Peripheral blood mononuclear cell (primary cell): ENCODE data around the genes CYP4F11, CIB3 and AP1M1.

GRCh38 chr19:15452217-15453247, 2.8 kb upstream of the WIZ start:
- PRO-cap, 8 experiments = no peak in any of the 8 experiments

- PRO-cap, 8 experiments = no peak in any of the 8 experiments
These were observed 25.5 kb upstream of the OR10H2 start for GRCh38 chr19:15701970-15703026.

GRCh38 chr19:15760198-15760517, 22.4 kb downstream of the OR10H3 start:
- PRO-cap, 8 experiments = no peak in any of the 8 experiments

GRCh38 chr19:15933816-15935340, at the start of gene CYP4F11:
Gene CYP4F11 (minus strand): TSS chr19:15934529.
- PRO-cap, 8 experiments = no peak in any of the 8 experiments

GRCh38 chr19:16075391-16075743, 928 bp upstream of the TPM4 start:
- PRO-cap, 8 experiments = no peak in any of the 8 experiments

DNA sequence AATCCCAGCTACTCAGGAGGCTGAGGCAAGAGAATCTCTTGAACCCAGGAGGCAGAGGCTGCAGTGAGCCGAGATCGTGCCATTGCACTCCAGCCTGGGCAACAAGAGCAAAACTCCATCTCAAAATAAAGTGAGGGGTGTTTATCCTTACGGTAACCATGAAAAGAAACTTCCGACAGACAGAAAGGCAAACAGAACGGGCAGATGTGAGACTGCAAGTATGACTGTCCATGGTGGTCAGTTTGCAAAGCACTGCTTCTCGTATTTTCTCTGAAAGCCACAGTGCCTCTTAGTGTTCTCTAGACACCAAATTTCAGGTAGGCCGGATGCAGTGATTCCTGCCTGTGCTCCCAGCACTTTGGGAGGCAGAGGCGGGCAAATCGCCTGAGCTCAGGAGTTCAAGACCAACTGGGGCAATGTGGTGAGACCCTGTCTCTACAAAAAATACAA, 6.1 kb downstream of the TPM4 start:
- PRO-cap, 8 experiments = peak in 1 of 8 experiments; most common plus-strand start position 312 of the sequence (in 1)

DNA sequence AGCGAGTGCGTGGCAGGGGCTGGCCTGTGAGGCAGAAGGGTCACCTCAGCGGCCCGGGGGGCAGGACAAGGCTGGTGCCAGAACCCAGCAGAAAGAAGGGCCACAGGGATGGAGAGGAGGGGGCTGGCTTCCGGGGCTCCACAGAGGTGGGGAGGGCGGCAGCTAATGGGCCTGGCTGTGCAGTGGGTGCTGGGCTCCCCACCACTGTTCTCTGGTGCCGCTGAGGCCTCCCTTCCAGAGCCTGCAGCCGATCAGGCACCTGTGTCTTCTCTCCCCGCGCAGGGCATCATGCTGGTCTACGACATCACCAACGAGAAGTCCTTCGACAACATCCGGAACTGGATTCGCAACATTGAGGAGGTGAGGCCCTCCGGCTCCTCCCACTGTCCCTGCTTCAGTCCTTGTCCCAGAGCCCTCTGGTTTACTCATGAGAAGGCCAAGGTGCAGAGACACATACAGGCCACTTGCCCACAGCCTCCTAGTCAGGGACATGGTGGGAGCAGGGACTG, 13.6 kb downstream of the RAB8A start:
- PRO-cap, 8 experiments = no peak in any of the 8 experiments

- PRO-cap, 8 experiments = peak in 1 of 8 experiments; most common plus-strand start chr19:16161305 (in 1)
These were observed 12.3 kb downstream of the CIB3 start for GRCh38 chr19:16160806-16161555.

- PRO-cap, 8 experiments = no peak in any of the 8 experiments
These were observed at the start of gene CIB3 for GRCh38 chr19:16173457-16173951. Gene CIB3 (minus strand): TSS chr19:16173525.

DNA sequence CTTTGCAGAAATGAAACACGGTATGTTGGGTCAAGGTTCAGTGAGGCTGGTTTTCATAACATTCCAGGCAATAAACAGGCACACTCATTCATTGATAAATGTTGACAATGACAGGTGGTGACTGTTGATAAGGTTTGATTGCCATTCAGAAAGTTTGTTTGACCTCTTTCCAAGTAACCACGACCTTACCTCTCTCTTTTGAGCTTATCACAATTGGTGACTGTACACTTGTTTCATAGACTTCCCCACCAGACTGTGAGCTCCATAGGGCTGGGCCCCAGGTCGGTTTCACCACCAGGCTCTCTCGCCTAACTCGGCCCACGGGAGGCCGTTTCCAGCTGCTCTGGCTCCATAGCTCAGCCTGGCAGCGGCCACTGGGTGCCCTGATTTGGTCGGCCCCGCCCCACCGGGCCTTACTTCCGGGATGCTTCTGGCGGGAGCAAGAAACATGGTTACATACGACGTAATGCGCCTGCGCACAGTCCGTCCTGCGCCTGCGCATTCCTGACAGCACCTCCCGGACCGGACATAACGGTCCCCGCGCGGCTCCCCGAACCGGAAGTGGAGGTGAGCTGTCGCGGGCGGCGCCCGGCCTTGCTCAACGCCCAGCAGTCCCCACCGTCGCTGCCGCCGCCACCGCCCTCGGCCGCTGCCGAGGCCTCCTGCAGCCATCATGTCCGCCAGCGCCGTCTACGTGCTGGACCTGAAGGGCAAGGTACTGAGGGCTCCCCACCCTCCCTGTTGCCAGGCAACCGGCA, at the start of gene AP1M1:
TSS of gene AP1M1 (plus strand) at position 558 of the 758 bp plus-strand sequence.
- PRO-cap, 8 experiments = peak in 8 of 8 experiments; most common plus-strand start position 558 of the sequence (in 8); most common minus-strand start position 692 of the sequence (in 4)

DNA sequence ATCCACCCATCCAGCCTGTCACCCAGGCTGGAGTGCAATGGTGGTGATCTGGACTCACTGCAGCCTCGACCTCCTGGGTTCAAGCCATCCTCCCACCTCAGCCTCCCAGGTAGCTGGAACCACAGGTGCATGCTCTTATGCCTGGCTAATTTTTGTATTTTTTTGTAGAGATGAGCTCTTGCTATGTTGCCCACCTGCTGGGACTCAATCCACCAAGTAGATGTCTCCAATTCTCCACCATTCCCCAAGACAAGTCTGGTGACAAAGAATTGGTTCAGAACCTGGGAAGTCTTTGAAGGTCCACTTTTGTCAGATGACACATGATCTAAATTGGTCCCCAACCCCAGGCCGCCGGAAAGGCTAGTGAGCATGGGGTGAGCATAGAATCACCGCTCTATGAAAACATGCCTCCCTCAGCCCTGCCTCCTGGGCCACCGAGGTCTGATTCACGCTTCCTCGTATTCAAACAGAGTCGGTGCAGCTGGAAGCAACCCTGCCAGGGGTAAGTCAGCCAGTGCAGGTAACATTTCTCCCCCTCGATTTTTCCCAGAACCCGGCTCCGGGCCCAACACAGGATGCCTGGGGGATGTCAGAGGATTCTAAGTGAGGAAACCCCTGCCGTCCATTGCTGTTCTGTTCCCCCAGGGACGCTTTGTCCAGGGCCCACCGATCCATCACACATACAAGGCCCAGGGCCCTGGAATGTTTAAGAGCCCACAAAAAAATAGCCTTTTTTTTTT, 34.0 kb upstream of the KLF2 start:
- PRO-cap, 8 experiments = no peak in any of the 8 experiments

DNA sequence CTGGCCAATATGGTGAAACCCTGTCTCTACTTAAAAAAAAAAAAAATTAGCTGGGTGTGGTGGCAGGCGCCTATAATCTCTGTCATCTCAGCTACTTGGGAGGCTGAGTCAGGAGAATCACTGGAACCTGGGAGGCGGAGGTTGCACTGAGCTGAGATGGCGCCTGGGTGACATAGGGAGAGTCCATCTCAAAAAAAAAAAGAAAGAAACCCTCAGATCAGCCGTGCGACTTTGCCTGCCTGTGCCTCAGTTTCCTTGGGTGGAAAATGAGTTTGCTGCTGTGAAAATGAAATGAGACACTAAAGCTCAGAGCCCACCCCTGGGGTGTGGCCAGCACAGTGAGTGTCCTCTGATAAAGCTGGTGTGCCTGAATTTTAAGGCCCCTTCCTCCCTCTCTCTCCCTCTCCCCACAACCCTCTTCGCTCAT, 6.5 kb downstream of the KLF2 start:
- PRO-cap, 8 experiments = peak in 3 of 8 experiments; most common plus-strand start position 343 of the sequence (in 2); most common minus-strand start position 245 of the sequence (in 1)

DNA sequence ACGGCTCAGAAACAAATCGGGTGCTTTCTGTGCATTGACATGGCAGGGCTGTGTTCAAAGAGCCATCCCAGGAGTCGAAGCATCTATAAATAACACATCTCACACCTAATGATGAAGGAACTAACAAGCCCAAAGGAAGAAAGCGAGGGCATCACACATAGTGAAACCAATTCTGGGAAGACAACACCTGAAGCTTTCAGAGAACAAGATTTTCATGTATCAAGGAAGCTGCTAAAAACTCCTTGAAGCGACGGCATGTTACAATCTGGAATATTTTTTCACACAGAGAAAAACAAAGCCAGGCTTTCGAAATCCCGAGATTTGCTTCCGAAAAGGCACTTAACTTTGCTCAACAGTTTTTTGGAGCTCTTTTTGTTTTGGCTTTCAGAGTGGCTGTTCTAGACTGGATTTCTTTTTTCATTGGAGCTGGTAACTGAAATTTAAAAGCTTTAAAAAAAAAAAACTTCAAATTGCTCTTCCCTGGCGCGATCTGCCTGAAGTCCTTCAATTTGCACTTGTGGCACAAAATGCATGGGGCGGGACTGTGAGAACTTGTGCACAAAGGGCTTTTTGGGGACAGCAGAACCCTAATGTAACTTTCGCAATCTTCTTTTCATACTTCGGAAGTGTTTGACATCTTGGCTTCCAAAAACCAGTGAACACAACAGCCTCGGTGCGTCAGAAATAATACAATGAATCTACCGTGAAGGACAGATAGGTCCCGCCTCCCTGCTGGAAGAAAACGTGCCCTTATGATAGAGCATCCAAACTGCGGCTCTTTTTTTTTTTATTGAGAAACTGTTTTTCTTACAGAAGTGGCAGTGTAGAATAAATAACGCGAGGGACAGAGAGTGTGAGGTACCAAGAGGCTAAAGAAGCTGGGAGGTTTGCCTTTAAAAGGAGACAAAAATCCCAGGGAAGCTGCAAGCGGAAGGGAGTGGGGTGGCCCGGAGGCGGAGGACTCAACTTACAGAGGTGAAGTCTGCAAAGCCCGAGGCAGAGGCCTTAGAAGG, 36.5 kb downstream of the KLF2 start:
- PRO-cap, 8 experiments = no peak in any of the 8 experiments

GRCh38 chr19:16362980-16363709, 38.5 kb downstream of the KLF2 start:
- PRO-cap, 8 experiments = no peak in any of the 8 experiments

- PRO-cap, 8 experiments = no peak in any of the 8 experiments
These were observed 10.1 kb downstream of the EPS15L1 start for GRCh38 chr19:16461645-16462182.

- PRO-cap, 8 experiments = no peak in any of the 8 experiments
These were observed 9.0 kb downstream of the EPS15L1 start for GRCh38 chr19:16462805-16463174.

DNA sequence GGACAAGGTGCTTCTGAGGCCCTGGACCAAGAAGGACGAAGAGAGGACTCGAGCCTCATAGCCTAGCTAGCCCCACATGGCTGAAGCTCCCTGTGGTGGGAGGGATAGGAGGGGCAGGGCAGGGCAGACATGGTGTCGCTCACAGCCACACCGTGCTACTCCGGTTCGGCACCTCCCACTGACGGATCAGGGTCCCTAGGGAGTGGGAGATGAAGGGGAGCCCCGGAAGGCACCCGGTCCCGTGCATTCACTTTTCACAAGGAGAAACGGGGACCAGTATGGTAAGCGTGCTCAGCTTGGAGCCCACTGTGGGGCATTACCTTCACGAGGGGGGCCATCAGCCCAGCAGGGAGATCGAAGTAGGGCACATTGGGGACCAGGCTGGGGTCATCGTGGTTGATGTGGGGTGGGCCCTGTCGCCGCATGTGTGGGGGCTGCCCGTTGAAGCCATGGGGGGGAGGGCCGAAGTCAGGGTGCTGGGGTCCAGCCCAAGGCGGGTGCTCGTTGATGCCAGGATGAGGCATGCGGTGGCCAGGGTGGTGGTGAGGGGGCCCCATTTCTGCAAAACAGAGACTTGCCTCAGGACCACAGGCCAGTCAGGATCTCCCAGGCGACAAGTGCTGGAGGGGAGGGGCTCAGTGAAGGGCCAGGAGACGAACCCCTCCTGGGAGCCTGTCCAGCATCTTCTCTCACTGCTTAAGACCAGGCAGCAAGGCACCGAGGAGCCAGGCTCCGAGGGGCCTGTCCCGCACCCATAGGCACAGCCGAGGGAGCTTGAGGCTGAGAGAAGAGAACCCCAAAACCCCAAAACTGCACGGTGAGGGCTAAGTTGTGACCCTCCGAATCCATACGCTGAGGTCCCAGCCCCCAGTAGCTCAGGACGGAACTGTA, 19.3 kb downstream of the CHERP start:
- PRO-cap, 8 experiments = no peak in any of the 8 experiments

DNA sequence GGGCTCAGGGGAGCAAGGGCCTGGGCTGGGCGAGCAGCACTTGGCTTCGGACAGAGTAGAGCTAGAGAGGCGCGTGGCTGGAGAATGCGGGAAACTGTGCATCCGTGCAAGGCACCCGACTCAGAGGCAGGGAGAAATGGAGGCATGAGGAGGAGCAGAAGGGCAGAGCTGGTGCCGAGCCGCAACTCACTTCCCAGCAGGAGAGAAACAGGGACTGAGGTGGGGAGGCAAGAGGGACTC, 10.8 kb downstream of the CHERP start:
- PRO-cap, 8 experiments = no peak in any of the 8 experiments

DNA sequence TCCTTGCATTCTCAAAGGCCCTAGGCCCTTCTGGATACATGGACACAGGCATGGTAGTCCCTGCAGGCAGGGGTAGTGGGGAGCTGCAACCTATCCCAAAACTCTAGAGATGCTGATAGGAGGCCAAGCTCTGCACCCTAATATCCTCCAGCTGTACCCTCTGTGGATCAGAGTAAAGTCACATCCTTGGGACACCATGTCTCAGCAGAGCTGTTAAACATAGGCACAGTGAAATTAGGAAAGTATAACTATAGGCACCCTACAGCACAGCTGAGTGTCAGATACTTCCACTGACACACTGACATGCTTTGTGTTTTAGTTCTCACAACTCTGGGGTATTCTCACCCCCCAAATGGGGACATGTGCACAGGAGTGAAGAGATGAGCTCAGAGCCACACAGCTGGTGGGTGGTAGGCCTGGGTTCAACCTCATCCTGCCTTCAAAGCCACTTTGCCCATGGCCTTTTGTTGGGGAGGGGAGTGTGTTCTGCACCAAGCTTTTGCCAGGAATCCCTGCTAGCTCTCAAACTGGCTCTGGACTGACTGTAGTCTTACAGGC, 1.6 kb upstream of the SLC35E1 start:
- PRO-cap, 8 experiments = peak in 2 of 8 experiments; most common plus-strand start position 383 of the sequence (in 1); most common minus-strand start position 157 of the sequence (in 1)

DNA sequence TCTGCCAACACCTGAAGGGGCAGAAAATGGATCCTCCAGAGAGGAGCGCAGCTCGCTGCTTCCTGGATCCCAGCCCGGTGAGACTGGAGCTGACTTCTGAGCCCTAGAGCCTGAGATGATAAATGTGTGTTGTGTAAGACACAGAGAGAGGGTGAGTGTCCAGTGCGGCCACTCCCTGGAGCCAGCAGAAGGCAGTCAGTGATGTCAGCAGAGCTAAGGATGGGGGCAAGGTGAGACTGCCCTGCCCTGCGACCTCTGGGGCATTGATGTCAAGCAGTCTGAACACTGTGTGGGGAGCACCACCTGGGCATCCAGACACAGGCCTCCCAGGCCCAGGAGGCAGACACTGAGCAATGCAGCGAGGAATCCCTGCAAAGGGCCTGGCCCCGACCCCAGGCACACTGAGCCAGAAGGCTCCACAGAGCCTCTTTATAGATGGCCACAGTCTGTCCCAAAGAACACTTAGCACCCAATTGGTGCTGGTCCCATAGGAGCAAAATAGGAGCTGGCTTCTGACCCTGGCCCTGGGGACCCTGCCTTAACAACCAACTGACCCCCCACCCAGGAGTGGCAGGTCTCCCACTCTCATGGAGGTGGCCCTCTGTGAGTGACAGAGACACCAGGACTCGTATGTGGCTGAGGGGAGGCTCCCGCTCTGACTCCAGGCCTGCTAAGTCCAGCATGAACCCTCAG, 9.9 kb upstream of the SLC35E1 start:
- PRO-cap, 8 experiments = no peak in any of the 8 experiments